Kidney epithelial cell (primary cell): ENCODE data around the gene NUDT12.

- RAMPAGE, long total RNA, result no peak
- RRBS, result no CpG with 5 or more reads among the region's 3 CpGs
These were observed 50.0 kb downstream of the ST8SIA4 start for GRCh38 chr5:100852907-100853605.

DNA sequence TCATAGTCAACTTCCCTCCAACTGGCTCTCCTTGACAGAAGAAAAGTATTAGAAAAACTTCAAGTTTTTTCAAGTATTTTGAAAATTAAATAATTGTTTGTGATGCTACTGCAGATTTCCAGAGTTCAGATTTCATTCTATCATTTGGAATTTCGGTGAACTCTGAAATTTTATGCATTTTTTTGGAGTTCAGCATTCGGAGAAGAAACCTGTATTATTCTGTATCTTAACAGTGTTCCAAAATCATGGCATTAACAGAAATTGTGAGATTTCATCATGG is 175.2 kb downstream of the SLCO4C1 start:
- RAMPAGE, long total RNA, result no peak
- RRBS, result no CpG with 5 or more reads among the region's 2 CpGs

GRCh38 chr5:102241720-102242165 is 54.3 kb downstream of the SLCO4C1 start:
- RAMPAGE, long total RNA, result no peak

DNA sequence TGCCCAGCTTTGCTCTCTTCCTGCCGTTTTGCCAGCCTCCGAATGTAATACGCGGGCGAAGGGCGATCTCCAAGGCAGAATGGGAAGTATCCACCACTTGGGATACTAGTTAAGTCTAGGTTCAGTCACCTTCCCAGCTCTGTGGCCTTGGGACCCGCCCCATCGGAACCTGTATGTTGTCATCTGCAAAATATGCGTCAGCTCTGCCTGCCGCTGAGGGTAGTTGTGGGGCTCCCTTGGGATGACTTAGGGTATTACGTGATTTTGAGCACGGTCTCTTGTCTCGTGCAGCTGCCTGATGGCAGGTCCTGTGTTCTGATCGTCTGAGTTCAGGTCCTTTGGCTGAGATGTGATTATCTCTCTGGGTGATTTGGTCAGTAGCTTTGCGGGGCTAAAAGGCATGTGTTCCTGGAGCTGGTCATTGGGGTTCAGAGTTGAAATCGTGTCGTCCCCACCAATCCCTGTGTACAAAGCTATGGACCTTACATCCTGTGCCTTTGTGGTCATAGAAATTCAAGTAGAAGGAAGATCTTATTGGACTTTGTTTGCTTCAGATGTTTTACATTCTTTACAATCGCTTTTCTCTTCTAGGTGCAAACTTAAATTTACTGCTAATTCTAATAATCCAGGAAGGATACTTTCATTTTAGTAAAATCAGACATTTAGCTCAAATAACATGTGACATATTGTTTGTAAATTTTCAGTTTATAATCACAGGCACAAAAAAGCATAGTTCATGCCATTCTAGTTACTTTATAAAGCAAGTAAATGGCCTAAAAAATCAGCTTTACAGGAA is 991 bp downstream of the PAM start:
- RAMPAGE, long total RNA, result no peak
- RRBS, result no CpG with 5 or more reads among the region's 18 CpGs

GRCh38 chr5:102758925-102759324 is 3.8 kb downstream of the PAM start:
- RAMPAGE, long total RNA, result no peak
- RRBS, result no CpG with 5 or more reads among the region's 1 CpG

DNA sequence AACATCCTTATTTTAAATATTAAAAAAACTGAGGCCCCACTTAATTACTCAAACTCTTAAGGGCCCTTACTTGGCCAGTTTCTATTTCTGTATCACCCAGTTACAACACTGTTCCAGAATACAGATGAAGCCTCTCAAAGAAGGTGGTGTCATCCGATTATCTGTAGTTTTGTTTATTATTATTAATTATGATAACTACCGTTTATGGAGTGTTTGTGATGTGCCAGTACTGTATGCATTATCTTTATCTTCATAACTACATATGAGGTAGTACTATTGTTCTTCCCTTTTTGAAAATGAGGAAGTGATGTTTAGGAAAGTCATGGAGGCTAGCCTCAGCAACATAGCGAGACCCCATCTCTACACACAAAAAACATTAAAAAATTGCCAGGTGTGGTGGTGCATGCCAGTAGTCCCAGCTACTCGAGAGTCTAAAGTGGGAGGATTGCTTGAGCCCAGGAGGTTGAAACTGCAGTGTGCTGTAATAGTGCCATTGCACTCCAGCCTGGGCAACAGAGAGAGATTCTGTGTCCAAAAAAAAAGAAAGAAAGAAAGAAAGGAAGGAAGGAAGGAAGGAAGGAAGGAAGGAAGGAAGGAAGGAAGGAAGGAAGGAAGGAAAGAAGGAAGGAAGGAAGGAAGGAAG is 47.6 kb downstream of the PAM start:
- RAMPAGE, long total RNA, result no peak
- RRBS, result no CpG with 5 or more reads among the region's 4 CpGs

- RAMPAGE, long total RNA, result no peak
- RRBS, result no CpG with 5 or more reads among the region's 1 CpG
These were observed 161.0 kb downstream of the GIN1 start for GRCh38 chr5:102958939-102959388.

DNA sequence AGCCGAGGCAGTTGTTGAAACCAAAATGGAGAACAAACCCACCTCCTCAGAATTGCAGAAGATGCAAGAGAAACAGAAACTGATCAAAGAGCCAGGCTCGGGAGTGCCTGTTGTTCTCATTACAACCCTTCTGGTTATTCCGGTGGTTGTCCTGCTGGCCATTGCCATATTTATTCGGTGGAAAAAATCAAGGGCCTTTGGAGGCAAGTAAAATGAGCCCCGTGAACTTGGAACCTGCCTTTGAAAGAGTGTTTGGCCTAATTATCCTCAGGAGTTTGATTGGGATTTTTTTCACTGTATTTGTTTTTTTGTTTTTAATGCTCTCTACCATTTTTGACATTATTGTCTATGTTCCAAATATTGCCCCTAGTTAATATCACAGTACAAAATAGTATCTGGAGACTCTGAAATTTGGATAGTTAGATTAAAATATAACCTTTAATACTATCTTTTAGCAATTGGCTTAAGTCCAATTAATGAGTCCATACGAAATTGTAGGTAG is 94.8 kb downstream of the GIN1 start:
- RAMPAGE, long total RNA, result no peak
- RRBS, result no CpG with 5 or more reads among the region's 6 CpGs

DNA sequence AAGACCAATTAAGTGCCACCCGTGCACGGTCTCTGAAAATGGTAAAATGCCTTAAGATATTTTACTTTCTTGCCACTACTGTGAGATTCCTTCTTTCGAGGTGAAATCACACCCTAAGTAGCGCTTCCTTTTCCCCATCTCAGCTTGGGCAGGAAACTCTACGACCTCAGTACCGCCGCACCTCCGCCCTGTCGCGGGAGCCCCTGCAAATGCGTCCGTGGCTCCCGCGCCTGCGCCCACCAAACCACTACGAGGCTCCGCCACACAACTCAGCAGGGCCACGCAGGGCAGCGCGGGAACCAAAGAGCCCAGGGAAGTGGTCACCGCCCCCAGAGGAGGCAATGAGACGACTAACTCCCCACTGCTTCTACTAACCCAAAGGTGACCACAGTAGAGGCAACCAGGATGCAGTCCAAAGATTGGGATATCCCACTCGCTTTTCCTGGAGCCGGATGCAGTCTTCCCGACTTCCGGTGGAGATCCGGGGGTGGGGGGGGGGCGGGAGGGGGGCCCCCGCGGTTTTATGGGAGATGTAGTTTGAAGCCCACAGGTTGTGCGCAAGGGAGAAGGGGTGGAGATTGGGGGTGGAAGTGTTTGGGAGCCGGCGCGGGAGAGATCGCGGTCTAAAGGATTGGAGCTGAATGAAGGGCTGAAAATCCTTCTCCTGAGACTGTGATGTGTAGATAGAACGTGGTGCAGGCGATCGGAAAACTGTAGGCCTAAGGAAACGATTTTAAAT is at the start of gene NUDT12:
NUDT12 (minus strand) TSS at position 462 of the 739 bp plus-strand sequence.
- RAMPAGE, long total RNA, result start-site peak on the minus strand centred at position 448 of the sequence, 57 bp wide, 396 and 124 reads in 2 replicates
- RRBS, result no CpG with 5 or more reads among the region's 40 CpGs

GRCh38 chr5:107542334-107542977 is 128.3 kb downstream of the EFNA5 start:
- RAMPAGE, long total RNA, result no peak
- RRBS, result no CpG with 5 or more reads among the region's 7 CpGs

- RAMPAGE, long total RNA, result no peak
- RRBS, result no CpG with 5 or more reads among the region's 21 CpGs
These were observed 99.6 kb downstream of the EFNA5 start for GRCh38 chr5:107570734-107571936.

DNA sequence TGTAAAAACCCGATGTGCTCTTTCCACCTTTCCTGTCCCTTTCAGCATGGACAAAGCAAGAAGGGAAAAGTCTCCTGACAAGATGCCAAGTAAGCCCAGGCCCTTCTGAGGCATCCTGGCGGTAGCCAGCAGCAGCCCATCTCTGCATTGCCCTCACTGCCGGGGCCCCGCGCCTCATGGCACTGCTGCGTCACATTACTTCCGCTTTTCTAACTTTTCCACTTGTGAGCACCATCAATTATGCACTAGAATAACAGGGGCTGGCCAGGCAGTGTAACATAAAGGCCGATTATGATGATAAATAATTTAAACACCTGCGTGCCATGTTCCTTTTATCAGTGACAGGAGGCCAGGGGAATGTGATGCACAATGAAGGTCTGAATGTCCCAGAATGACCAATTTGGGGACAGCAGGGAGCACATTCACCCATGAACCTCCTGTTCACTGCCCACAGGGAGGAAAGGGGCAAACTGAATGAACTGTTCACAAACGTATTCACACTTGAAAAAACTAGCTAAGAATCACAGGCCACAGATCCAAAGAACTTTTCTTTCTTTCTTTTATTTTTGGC is 37.3 kb downstream of the EFNA5 start:
- RAMPAGE, long total RNA, result no peak
- RRBS, result no CpG with 5 or more reads among the region's 10 CpGs

DNA sequence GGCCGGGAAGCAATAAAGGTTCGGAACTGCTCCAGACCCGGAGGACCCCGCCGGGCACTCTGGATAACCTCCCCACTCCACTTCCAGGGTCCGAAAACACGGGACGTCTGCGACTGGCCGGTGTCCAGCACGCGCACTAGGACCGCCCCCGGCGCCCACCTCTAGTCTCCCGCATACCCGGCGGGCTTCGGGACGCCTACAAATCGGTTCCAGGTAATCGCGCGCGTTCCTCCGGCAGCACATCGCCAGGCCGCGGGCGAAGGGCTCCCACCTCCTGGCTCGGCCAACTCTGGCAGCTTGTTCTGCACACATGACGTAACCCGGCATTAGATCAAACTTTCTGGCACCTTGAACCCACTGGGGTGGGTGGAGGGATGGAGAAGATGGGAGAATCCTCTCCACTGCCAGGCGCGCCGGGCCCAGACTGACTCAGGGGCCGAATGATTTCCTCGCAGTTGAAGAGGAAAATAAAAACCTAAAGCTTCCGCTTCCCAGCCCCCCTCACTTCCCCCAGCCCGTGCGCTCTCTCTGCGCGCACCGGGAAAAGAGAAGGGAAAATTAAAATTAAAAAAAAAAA is 1.2 kb downstream of the EFNA5 start:
- RAMPAGE, long total RNA, result no peak
- RRBS, result 1% methylated on average over 27 of the region's 44 CpGs

DNA sequence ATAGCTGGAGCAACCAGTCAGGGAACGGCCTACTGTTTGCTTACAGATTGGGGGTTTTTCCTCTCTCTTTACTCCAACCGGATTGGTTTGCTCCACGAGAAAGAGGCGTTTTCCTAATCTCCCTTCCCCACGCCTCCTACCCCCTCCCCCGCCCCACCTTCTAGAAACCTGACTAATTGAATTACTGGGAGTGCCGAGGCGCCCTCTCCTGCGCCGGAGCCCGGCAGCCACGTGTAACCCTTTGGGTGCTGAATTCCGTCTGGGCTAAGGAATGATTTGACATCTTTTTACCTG is 1.8 kb upstream of the EFNA5 start:
- RAMPAGE, long total RNA, result no peak
- RRBS, result no CpG with 5 or more reads among the region's 13 CpGs

DNA sequence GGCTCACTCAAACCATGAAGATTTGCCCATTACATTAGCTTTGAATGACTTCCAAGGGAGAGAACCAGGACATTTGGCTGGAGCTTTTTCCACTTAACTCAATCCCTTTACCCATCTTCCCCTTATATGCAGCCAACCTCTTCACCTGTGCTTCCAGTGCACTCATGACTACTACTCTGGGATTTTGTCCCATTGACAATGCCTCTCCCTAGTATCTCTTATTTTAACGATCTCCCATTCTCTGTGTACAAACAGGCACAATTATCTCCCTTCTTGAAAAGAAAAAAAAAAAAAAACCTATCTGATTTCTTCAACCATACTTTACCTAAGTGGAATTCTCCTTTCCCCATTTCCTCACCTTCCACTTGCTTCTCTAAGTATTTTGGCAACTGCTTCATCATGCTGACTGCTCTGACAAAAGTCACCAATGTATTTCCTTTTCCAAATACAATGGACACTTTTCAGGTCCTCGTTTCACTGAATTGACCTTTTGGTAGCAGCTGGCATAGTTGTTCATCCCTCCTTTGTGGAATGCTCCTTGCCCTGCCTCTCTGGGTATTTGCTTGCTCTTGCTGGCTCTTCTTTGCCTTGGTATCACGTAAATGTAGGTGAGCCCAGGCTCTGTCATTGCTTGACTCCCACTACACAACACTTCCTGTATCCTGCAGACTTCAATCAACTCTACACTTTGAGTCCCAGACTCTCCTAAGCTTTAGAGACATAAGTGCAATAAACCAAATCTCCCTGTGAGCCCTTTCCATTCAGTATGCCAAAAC is 271.9 kb upstream of the EFNA5 start:
- RAMPAGE, long total RNA, result no peak
- RRBS, result no CpG with 5 or more reads among the region's 3 CpGs

GRCh38 chr5:108118127-108119371 is 263.3 kb downstream of the FBXL17 start:
- RAMPAGE, long total RNA, result no peak
- RRBS, result no CpG with 5 or more reads among the region's 3 CpGs

GRCh38 chr5:108760536-108760973 is 12.9 kb downstream of the FER start:
- RAMPAGE, long total RNA, result no peak
- RRBS, result no CpG with 5 or more reads among the region's 2 CpGs

GRCh38 chr5:109410132-109410519 is 352 bp upstream of the PJA2 start:
- RAMPAGE, long total RNA, result no peak
- RRBS, result no CpG with 5 or more reads among the region's 19 CpGs

- RAMPAGE, long total RNA, result no peak
- RRBS, result no CpG with 5 or more reads among the region's 4 CpGs
These were observed 19.4 kb downstream of the MAN2A1 start for GRCh38 chr5:109709185-109709555.

DNA sequence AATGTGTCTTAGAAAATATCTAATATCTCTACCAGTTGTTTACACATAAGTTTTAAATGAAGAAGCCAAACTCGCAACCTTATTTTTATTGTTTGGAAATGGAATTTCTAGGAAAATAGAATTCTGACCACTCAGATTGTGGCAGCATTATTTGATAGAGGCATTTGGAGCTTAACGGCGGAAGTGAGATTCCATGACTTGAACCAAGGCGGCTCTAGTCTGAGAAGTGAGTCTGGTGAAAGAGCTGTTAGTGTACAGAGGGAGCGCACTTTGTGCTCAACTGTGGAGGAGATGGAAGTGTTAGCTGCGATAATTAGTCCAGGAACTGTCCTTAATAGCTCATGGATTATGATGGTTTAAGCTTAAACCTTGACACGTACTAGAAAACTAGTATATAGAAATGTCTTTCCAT is 104.3 kb downstream of the MAN2A1 start:
- RAMPAGE, long total RNA, result no peak
- RRBS, result no CpG with 5 or more reads among the region's 7 CpGs